ENCODE data around the gene GPR34.

GRCh38 chrX:40087629-40088467 lies 9.9 kb downstream of the BCOR start:
- PRO-cap: no peak

GRCh38 chrX:40105605-40106379 lies 8.0 kb upstream of the BCOR start:
- PRO-cap: unidirectional peak, plus-strand start at chrX:40106089

DNA sequence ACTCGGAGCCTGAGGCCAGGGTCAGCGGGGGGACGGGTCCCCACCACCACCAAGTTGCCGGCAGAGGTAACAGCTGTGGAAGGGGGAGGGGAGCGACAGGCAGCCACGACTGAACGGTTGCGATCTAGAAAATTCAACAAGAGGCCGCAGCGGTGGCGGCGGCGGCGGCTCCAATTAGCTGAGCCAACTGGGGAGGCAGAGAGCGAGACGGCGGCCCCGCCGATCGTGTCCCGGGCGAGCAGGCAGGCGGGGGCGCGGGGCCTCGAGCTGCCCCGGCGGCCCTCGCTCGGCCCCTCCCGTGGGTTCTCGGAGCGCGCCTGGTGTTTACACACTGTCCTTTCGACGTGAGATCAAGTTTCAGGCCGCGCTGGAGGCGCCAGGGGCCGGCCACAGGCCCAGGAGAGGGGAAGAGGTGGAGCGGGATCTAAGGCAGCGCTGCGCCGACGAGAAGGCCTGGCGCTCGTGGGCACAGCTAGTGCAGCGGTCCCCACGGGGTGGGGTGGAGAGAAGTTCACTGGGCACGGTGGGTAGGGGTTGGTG lies 53.9 kb upstream of the BCOR start:
- PRO-cap: no peak

DNA sequence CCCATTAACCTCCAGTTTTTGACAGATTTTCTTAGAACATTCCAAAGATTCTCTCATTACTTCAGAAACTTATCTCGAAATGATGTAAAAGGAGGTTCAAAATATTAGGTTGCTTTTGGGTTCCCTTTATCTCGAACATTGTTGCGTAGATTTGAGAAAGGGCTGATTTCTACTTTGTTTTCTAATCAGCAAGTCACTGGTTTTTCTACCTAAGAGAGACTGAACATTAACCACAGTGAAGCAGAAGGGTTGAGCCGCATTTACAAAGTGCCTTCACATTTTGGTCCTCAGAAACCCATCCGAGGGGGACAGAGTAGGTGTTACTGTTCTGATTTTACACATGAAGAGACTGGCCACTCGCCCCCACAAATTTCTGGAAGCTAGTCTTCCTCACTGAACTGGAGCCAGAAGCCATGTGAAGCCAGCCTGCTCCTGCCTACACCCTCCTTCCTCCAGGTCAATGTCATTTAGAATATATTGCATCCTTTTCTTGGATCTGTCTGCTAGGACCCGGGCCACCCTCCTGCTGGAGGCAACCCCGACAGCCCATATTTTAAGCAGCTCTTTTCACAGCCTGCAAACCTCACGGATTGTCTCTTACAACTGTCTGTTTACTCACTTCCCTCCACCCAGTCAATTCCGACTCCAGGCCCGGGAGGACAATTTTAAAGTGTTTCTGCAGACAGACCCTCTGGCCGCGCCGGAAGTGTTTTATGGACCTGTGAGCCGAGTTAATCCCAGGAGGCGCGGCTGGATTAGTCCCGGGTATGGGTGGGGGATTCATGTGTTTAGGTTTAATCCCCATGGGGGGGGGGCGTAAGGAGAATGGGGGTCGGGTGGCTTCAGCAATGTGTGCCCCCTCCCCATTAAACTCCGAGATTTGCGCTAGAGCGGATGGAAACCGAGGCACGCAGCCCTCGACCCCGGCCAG lies 73.2 kb upstream of the BCOR start:
- PRO-cap: no peak

- PRO-cap: bidirectional peak, plus-strand start at chrX:40175604, minus-strand start at chrX:40175382; bidirectional peak, plus-strand start at chrX:40175727, minus-strand start at chrX:40175759
Observed at GRCh38 chrX:40175413-40176323, 77.9 kb upstream of the BCOR start.

- PRO-cap: no peak
Observed at GRCh38 chrX:40248685-40249191, 151.0 kb upstream of the BCOR start.

DNA sequence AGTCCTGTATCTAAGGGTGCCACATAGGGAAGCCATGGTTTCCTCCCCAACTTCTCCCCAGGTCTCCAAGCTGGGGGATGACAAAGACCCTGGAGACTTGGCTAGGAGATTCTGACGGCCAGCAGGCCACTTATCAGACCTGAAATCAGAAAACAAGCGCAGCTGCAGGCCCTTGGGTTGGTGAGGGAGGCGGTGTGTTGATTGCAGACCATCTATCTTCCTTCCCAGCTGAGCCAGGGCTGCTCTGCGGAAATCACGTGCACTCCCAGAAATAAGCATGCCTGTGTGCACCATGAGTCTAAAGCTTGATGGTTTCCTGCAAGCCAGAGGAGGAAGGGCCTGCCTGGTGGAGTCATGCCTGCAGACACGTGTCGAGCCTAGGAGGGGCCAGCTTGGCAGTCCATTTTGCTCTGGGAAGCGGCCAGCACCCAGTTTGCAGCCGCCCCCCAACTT lies 175.6 kb upstream of the BCOR start:
- PRO-cap: no peak

GRCh38 chrX:40471719-40472572 lies 108.8 kb upstream of the ATP6AP2 start:
- PRO-cap: no peak

GRCh38 chrX:40669161-40669995 lies 22.0 kb upstream of the CXorf38 start:
- PRO-cap: no peak

GRCh38 chrX:40736342-40736738 lies 998 bp upstream of the MED14 start:
- PRO-cap: no peak

GRCh38 chrX:41022600-41023117 lies 62.6 kb upstream of the USP9X start:
- PRO-cap: no peak

GRCh38 chrX:41026682-41027262 lies 58.5 kb upstream of the USP9X start:
- PRO-cap: no peak

GRCh38 chrX:41091634-41092424 lies 6.6 kb downstream of the USP9X start:
- PRO-cap: no peak

- PRO-cap: no peak
Observed at GRCh38 chrX:41118599-41119397, 33.6 kb downstream of the USP9X start.

GRCh38 chrX:41302281-41302812 lies 31.6 kb upstream of the DDX3X start:
- PRO-cap: no peak

GRCh38 chrX:41335440-41335663 lies 1.4 kb downstream of the DDX3X start:
- PRO-cap: no peak

DNA sequence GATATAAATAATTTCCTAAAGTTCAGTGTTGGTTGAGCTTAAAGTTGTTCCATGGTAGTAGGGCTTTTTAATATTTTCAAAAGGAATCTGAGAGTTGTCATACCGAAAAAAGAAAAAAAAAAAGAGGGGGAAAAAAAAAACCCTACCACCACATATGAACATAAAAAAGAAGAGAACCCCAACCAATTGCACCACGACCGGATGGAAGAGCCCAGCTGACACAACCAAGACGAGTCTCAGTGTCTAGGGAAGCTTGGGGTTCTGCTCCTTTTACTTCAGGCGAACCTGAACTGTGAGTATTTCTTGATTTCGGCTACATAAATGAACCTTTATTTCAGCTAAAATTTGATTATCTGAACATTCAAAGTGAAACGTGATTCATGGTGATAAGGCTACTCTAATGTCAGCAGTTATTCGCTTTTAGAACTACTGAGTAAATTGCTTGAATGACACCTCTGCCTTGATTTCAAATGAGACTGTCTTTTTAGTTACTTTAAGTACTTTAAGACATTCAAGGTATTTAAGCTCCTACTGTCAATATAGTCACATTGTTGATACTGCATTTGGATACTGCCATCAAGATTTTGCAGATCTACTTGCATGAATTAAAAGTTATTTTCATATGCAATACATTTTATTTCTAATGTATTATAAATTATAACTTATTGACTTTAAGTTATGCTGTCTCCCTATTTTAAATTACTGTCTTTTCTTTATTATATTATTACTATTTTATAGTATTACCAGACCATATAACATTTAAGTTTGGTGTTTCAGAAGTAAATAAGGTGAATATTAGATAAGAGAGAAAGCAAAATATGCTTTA lies at the start of gene GPR34:
Gene GPR34 (plus strand): TSS at position 181 of the 826 bp plus-strand sequence.
- PRO-cap: no peak

DNA sequence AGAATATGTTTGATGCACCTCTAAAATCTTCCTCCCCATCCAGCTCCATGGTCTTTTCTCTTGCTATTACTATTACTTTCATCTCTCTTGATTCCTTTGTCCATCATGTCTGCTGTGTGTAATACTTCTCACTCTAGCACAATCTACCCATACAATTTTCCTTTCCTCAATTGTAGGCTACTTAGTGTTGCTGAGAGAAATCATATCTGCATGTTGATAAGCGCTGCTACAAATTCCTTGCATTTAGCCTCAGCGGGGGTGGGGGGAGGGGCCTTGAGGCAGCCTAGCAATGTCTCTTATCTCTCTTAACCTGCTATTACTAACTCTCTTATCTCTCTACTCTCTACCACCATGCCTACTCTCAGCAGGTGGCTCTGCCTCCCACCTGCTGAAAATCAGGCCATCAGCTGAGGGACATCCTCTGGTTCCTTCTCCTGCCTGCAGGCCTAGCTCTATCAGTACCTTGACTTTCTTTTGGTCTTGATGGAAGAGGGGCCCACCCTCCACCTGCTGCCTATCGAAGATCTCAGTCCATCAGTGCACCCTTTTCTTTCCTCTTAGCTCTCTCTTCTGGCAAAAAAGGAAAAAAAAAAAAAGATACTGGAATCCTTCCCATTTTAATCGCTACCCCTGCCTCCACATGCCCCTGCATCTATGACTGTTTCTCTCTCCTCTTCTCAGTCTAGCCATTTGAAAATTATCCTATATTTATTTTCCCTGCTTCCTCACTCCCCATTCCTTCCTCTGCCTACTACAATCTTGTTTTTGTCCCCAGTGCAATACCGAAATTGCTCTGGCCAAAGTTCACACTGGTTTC lies 99.0 kb downstream of the GPR82 start:
- PRO-cap: no peak

DNA sequence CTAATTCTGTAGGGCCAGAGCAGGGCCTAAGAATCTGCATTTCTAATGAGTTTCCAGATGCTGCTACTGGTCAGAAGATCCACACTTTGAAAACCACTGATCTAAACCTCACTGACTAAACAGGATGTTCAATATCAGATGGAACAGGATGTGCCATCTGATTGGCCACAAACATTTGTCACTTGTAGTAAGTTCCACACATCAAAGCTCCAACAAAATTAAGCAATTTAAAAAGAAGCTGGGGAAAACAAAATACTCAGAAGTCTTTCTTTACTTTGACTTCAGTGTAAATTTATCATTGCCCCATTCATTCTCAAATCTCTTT lies 14.3 kb downstream of the CASK start:
- PRO-cap: no peak

DNA sequence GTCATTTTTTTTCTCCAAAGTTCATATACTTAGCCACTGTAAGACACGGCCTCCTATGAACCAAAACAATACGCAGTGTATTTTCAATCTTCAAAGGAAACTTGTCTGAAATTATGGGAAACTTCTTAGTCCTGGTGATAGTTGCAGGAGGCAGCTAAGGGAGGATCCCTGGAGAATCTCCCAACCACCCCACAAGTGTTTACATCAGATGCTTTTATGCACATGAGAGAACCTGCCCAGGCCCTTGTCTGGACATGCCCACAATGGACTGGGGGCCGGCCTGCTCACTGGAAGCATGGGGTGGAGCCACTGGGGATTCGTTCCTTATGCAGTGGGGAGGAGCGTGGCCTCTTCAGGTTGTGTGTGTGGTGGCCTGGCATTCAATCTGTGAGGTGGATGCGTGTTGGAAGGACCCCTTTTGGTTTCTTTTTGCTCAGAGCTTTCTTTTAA lies 398.7 kb upstream of the PPP1R2C start:
- PRO-cap: no peak

Measured in penis (tissue), 1 donor.